Peripheral blood mononuclear cell (primary cell): Measurements from ENCODE around the genes OR4K5 and ANG.

- PRO-cap, 8 experiments = no peak in any of the 8 experiments
Observed at GRCh38 chr14:19920454-19920832, at the start of gene OR4K5. OR4K5 (plus strand) TSS chr14:19920607.

GRCh38 chr14:20469940-20471044 is 1.1 kb downstream of the PNP start:
- PRO-cap, 8 experiments = peak in 7 of 8 experiments; most common plus-strand start chr14:20470213 (in 3); most common minus-strand start chr14:20470044 (in 7)

DNA sequence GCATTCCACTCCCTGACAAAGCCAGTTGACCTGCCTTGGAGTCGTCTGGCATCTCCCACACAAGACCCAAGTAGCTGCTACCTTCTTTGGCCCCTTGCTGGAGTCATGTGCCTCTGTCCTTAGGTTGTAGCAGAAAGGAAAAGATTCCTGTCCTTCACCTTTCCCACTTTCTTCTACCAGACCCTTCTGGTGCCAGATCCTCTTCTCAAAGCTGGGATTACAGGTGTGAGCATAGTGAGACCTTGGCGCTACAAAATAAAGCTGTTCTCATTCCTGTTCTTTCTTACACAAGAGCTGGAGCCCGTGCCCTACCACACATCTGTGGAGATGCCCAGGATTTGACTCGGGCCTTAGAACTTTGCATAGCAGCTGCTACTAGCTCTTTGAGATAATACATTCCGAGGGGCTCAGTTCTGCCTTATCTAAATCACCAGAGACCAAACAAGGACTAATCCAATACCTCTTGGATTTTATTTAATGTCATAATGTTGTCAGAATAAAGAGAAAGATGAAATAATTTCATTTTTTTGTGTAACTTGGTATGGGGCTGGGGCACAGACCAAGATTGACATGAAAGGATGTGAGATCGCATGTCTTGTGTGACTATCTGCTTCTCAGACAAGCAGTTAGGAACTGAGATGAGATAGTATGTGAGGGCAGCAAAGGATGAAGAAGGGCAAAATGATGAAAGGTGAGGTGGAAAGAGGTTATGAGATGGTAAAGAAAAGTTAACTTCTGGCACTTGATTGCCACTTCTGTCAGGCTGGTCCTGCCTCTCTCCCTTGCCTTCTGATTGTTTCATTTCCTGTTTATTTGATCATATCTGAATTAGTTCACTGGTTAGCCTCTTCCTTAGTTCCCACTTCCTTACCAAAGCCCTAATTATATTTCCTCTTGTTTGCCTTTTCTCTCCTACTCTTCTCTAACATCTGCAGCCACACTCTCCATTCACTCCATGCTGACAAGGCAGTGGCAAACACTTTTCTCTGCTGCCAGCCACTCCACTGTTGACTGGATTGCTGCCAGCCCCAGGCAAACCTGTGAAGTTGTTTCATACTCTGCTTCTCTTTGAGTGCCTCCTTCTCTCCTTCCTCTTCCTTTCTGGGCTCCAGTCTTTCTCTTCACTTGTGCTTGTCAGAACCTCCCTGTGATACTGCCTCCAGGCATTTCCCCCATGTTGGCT is 7.8 kb downstream of the PNP start:
- PRO-cap, 8 experiments = peak in 2 of 8 experiments; most common plus-strand start position 537 of the sequence (in 2)

DNA sequence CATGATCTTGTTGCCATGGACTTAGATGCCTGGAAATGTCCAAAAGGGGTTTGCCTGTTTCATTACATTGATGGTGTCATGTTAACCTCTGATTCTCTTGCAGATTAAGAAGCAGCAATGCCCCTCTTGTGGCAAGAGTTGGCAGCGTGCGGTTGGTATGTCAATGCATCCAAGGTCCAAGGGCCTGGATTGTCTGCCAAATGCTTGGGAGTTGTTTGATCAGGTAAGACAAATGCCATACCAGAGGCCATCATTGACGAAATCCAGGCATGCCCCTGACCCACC is 11.3 kb upstream of the RNASE12 start:
- PRO-cap, 8 experiments = no peak in any of the 8 experiments

- PRO-cap, 8 experiments = peak in 8 of 8 experiments; most common plus-strand start chr14:20633000 (in 8)
Observed at GRCh38 chr14:20632705-20633311, 8.7 kb downstream of the OR6S1 start.

DNA sequence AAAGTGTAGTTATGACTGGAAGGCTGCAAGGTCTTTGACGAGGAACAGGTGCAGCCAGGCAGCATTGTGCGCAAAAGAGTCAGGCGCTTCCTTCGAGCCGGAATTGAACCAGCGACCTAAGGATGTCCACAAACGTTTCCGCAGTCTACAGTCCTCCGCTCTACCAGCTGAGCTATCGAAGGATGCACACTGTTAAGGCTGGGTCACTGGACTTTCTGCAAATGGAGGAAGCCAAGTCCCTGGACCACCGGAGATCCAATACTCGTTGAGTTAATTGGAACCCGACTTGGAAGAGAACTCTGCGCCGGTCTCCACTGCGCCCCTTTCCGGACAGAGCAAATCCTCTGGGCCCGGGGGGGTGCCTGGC is 18.4 kb upstream of the OR6S1 start:
- PRO-cap, 8 experiments = no peak in any of the 8 experiments

- PRO-cap, 8 experiments = peak in 8 of 8 experiments; most common plus-strand start chr14:20684011 (in 8)
Observed at GRCh38 chr14:20683891-20684050, 589 bp upstream of the RNASE4 start.

- PRO-cap, 8 experiments = no peak in any of the 8 experiments
Observed at GRCh38 chr14:20685042-20685485, 704 bp downstream of the RNASE4 start.

DNA sequence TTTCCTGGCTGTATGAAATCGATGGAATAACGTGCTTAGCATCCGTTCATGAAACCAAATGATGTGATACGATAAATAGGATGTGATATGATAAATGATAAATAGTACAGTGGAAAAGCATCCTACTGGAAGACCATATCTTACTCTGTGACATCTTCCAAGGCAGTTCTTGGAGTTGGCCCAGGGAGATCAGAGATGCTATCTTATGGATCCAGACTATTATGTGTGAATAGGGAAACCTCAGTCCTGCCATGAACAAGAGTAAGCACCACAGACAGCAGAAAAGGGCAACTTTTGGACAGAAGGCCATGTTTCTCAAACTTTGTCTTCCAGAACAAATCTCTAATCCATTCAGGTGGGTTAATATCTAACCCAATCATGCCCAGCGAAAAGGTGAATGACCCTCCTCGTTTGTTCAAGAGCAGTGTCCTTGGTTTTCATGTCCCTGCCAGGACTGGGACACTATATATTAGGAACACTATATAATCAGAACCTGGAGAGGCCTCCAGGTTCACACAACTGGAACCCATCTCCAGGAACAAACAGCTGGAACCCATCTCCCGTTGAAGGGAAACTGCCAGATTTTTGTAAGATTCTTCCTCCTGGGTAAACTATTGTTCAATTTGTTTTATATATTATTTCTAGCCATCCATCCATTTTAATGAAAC is at the start of gene ANG:
TSS of gene ANG (plus strand) at position 496 of the 668 bp plus-strand sequence.
- PRO-cap, 8 experiments = no peak in any of the 8 experiments

DNA sequence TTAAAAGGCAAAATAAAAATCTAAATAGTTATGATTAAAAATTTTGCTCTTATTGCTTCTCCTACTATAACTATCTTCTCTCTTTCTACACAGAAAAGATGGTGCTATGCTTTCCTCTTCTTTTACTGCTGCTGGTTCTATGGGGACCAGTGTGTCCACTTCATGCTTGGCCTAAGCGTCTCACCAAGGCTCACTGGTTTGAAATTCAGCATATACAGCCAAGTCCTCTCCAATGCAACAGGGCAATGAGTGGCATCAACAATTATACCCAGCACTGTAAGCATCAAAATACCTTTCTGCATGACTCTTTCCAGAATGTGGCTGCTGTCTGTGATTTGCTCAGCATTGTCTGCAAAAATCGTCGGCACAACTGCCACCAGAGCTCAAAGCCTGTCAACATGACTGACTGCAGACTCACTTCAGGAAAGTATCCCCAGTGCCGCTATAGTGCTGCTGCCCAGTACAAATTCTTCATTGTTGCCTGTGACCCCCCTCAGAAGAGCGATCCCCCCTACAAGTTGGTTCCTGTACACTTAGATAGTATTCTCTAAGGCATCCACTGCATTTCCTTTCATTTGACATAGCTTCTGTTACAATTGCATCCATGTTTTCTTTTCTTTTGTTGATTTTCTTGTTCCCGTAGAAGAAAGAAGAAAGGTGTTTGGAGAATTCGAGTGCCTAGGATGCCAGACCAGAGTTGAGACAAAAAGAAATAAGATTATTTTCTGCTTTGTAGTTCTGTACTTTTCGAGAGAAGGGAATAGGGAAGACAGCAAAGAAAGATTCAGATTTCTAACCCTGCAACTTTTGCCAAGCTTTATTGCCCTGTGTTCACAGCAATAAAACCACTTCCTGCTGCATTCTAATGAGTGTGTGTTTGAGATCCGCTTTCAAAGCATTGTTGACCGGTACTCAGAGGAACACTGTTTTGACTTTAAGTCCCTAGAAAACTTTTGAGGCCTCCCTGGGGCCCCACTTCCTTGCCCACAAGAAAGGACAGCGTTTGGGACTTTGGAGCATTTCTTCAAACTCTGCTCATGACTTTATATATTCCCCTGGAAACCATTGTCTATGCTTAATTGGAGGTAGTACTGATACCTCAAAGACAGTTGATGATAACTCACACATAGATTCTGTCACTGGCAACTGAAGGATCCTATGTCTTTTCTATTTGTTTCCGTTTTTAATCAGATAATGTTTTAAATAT is 937 bp downstream of the RNASE6 start:
- PRO-cap, 8 experiments = no peak in any of the 8 experiments

GRCh38 chr14:20799390-20800738 is 2.8 kb downstream of the RNASE1 start:
- PRO-cap, 8 experiments = no peak in any of the 8 experiments

DNA sequence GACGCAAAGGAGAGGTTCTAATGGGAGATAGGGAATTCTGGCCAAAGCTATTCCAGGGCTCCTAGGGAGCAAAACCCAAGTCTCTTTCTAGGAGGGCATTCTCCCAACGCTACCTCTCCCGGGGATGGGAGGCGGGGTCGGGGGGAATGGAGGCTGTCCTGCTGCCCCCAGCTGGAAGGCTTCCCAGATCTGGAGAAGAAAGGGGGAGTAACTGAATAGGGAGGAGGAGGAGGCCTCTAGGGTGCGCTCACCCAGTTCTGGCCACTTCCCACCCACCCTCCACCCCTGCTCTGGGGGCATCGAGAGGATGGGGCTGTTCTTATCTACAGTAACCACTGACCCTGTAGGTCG is 525 bp upstream of the RNASE1 start:
- PRO-cap, 8 experiments = no peak in any of the 8 experiments

- PRO-cap, 8 experiments = no peak in any of the 8 experiments
Observed at GRCh38 chr14:20820200-20821034, 17.8 kb upstream of the RNASE1 start.

GRCh38 chr14:21056573-21056907 is 1.1 kb upstream of the RNASE8 start:
- PRO-cap, 8 experiments = no peak in any of the 8 experiments

- PRO-cap, 8 experiments = no peak in any of the 8 experiments
Observed at GRCh38 chr14:21062117-21062634, 4.6 kb downstream of the RNASE8 start.

- PRO-cap, 8 experiments = peak in 4 of 8 experiments; most common plus-strand start chr14:21069796 (in 2); most common minus-strand start chr14:21069636 (in 1)
Observed at GRCh38 chr14:21069354-21069843, 705 bp upstream of the ARHGEF40 start.

- PRO-cap, 8 experiments = peak in 4 of 8 experiments; most common plus-strand start chr14:21072598 (in 1); most common minus-strand start chr14:21072333 (in 2)
Observed at GRCh38 chr14:21072045-21072695, 2.1 kb downstream of the ARHGEF40 start.

DNA sequence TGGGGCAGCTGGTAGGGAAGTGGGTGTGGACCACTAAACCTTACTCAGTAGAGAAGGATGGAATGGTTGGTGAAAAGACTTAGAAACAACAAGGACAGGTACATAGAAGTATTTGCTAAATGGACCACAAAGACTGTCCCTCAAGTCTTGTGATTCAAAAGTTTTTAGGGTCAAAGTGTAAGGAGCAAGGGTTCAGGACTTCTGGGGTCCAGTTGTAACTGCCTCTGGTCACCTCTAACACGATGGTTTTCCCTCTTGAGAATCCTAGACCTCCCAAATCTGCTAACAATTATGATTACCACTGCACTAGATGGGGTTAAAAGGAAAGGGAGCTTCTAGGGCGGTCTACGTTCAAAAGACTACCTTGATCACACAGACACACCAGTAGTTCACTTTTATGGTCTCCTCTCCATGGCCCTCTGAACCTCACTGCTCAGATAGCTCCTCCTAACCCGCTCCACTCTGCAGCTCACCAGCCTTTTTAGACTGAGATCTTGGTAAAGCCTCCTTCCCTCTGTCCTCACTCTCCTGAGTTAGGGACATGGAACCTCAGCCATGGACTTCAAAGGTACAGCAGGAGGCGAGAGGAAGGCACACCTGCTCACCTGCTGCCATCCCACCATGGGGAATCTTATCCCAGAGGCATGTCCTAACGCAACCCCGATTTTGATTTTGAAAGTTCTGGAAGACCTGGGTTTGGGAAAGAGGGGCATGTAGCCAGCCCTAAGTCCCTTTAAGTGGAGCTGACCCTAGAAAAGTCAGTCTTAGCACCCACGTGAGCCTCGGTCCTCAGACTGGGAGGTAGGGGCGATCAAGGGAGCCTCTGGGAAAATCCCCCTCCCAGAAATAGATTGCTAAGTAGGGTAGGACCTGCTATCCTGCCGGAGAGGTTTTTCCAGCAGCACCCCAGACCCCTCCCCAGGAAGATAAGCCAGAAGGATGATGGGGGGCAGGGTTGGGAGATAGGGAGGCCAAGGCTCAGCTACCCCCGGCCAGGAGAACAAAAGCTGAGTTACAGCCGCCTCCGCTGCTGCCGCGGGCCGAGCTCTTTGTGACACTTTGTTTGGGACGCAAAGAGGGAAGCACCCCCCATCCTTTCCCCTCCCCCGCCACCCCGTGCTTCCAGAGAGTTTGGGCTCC is 1.4 kb downstream of the ZNF219 start:
- PRO-cap, 8 experiments = peak in 1 of 8 experiments; most common plus-strand start position 1,054 of the sequence (in 1); most common minus-strand start position 1,051 of the sequence (in 1)

DNA sequence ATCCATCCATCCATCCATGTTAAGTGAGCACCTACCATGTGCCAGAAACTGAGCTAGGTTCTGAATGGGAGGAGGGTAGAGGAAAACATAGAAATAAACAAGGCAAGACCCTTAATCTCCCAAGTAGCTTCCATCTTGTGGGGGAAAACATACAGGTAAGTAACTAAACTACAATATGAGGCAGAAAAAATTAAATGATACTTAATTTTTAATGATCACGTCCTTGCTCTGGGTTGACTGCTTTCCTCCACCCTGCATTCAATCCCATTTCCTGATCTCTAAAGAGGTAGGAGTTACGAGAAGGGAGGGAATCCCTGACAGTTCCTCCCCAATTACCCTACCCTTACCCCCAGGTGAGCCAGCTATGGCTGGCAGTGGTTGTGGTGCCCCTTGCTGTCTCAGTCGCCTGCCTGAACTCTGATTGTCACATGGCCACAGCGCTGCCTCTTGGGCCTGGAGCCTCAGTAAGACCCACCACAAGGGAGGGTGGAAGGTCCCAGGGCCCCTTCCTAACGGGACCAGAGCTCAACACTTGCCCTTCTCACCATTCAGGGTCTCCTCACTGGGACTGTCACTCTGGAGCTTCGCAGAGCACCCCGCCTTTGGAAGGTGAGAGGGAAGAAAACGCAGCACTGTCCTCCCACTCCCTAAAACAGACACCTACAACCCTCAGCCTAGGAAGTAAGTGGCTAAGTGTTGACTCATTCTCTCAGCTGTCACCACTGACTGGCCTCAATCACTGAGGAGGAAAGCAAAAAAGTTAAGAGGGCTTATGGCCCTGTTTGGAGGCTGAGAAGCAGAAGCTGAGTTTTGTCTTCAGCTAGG is 858 bp downstream of the TMEM253 start:
- PRO-cap, 8 experiments = no peak in any of the 8 experiments

DNA sequence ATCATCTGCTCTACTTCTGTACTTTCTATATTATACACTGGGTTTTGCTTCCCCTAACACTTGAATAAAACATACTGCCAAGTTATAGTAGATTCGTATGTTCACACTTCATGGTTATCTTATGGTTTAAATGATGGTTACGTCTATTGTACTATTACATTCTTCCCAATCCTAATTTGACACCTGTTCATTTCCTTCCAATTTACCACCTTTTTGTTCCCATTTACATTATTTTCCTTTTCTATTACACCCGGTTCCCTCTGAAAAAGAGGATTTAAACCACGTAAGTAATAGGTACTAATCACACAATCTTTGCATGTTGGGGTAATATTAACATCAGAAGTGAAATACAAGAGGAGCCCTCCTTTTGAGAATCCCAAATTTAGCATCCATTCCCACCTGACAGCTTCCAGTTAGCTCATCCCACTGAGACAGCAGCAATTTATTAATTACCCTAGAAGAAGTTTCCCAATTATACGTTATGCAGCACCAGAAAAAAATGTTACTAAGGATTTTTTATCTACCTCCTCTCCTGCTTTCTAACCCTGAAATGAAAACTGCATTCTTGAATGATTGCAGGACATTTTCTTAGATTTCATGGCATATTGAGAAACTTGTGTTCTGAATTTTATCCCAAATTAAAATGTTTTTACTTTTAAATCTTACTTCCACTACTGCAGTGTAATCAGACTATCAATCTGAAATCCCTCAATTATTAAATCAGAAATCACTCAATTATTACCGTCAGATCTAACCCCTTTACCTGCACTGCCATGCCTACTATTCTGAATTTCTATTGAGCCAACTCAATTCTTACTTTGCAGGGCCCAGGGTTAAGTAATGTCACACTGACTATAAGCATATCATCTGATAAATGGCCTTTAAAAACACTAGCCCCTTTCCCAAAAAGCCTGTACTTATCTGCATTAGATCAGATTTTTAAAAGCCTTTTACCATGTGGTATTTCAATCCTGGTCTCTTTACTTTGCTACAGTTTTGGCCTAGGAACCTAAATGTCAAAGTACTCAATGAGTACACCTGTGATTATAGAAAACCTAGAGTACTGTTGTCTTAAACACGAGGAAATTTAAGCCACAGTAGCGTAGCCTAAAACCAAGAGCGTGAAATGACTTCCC is 52.2 kb upstream of the OR5AU1 start:
- PRO-cap, 8 experiments = peak in 2 of 8 experiments; most common minus-strand start position 406 of the sequence (in 1)